HTERT-HM (cell line): ENCODE data around the gene SSMEM1.

DNA sequence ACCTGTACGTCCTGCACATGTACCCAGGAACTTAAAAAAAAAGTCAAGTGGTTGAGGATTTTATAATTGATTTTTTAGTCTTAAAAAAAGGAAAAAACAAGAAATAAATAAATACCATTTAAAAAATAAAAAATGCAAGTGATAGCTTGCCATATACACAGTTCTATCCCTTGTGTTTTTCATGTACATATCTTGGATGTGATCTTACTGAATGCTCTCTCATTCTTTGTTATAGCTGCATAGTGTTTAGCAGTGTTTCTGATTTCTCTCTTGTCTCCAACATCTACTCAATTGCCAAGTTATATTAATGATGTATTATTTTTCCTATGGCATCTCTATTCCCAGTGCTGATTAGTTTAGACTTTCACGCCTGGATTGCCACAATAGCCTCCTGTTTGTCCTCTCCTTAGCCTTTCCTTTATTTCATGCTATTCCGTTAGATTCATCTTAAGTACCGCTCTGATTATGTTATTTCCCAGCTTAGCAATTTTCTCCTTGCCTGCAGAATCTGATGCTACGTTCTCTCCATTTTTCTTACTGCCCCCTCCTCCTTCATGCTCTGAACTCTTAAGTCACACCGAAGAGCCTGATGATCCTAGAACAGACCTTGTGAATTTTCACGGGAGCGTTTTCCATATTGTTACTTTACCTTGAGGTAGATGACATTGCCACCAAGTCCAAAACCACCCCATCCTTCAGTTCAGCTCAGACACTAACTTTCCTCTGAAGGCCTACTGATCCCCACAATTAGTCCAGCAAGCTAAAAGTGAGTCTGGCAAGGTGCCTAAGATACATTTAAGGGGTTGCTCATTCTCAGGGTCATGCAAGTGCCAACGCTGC is 6.8 kb upstream of the NRF1 start:
- RRBS: no CpG with 5 or more reads among the region's 9 CpGs

GRCh38 chr7:129638149-129638683 is 26.7 kb downstream of the NRF1 start:
- RRBS: no CpG with 5 or more reads among the region's 3 CpGs

GRCh38 chr7:129906852-129907358 is 45.9 kb downstream of the UBE2H start:
- RRBS: no CpG with 5 or more reads among the region's 9 CpGs

GRCh38 chr7:130153966-130155241 is 50.8 kb downstream of the TMEM209 start:
- RRBS: no CpG with 5 or more reads among the region's 41 CpGs

DNA sequence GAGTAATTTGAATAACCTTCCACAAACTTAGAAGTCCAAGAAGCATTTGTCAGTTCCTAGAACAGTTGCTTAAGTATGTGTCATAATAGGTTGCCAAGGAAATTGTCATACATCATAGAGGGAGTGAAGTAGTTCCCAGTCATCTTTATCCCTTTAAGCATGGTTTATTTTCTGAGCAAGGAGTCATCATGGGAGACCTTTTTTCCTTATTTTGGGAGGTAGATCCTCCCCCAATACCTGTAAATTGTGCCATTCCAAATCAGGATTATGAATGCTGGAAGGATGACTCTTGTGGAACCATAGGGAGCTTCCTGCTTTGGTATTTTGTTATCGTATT is at the start of gene SSMEM1:
TSS of gene SSMEM1 (plus strand) at position 138 of the 337 bp plus-strand sequence.
- RRBS: no CpG with 5 or more reads among the region's 1 CpG

GRCh38 chr7:130350186-130350794 is 5.7 kb downstream of the CPA5 start:
- RRBS: no CpG with 5 or more reads among the region's 14 CpGs

DNA sequence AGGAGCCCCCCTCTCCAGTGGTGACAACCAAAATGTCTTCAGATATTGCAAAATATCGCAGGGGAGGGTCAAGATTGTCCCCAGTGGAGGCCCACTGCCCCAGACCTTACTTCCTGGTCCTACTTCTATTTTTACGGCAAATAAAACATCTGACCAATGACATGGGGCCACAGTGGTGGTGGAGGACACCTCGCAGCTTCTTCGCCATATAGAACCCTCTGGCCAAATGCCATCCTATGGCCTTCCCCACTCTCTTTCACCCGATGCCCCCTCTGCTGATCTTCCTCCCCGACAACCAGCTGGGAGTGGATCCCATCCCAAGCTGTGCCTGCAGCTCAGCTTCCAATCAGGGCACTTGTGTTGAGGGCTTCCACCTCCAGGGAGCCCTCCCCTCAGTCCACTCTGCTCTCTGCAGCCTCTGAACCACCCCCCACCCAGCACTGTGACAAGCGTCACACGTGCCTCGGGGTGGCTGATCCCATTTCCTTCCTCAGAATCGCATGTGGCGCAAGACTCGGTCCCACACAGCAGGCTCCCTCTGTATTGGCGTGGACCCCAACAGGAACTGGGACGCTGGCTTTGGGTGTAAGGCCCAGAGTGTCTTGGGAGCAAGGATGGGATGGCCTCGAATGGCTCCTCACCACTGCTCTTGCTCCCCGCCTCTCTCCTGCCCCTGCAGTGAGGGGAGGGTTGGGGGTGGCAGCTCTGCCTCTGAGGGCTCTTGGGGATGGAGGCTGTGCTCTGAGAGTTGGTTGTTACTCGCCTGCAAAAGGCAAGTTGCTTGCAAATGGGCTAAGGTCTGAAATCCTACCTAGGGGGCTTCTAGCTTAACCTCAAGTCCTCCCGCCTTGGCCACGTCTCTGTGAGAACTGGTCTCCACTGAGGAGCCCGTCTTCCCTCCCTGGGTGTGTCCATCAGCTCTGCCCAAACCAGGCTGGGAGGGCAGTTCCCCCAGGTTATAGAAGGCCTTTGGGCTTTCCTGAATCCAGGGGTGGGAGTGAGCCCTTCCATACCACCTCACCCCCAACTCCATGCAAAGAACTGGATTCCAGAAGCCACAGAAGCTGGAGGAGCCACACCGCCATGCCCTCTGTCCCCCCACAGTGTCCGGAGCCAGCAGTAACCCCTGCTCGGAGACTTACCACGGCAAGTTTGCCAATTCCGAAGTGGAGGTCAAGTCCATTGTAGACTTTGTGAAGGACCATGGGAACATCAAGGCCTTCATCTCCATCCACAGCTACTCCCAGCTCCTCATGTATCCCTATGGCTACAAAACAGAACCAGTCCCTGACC is 4.2 kb downstream of the CPA1 start:
- RRBS: no CpG with 5 or more reads among the region's 25 CpGs

- RRBS: no CpG with 5 or more reads among the region's 6 CpGs
These were observed 10.1 kb downstream of the CEP41 start for GRCh38 chr7:130430692-130431209.

GRCh38 chr7:130473171-130473629 is 18.7 kb upstream of the MEST start:
- RRBS: no CpG with 5 or more reads among the region's 1 CpG

DNA sequence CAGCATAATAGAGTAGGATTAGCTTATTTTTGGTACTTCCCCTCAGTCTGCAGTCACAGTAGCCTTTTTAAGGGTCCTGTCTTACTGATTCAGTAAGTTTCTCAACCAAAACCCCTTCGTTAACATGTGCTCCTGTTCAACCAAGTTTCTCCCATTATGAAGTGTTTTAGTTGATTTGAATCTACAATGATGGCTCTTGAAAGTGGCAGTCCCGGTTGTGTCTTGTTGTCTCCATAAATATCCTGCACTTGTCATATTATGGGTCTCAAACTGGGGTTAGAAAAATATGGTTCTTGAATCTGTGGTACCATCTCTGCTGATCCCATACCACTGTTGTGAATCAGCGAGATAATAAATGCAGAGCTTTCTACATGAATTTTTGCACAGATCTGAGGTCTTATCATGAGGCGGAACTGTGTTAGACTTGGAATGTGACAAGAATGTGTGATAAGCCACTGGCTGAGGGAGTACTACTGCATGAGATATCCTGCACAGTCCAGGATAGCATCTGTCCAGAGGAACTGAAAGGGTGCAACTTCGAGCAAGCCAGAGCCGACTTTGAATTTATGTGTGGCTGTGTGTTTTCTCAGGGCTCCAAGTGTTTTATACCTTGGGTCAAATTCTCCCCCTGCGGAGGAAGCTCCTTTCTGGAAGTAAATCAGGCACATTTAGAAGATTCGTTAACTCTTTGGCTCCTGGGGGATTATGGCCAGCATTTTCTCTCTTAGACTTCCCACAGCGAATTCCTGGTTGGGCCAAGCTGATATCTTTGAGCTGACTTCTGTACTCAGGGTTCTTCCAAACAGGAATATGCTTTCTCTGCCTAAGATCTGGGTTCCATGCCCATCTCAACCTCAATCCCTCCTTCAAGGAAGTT is 2.8 kb upstream of the MEST start:
- RRBS: no CpG with 5 or more reads among the region's 9 CpGs

- RRBS: no CpG with 5 or more reads among the region's 15 CpGs
These were observed 49.4 kb downstream of the MEST start for GRCh38 chr7:130541115-130541812.

DNA sequence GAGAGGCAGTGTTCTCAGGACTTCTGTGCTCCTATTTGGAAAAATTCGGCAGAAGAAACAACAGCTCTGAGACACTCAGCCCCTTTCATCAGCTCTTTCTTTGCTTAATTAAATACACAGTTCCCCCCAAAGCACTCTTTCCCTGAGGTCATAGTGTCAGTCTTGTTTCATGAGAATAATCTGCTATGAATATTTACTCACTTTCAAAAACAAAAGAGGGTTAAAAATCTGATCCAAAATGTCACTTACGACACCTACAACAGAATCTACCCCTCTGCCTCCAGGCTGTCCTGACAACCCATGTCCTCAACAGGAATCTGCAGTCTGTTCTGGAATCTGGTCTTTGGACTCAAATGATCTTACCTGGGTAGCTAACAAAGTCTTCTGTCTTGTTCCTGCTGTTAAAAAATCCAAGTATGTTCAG is 188.7 kb upstream of the KLF14 start:
- RRBS: no CpG with 5 or more reads among the region's 2 CpGs

DNA sequence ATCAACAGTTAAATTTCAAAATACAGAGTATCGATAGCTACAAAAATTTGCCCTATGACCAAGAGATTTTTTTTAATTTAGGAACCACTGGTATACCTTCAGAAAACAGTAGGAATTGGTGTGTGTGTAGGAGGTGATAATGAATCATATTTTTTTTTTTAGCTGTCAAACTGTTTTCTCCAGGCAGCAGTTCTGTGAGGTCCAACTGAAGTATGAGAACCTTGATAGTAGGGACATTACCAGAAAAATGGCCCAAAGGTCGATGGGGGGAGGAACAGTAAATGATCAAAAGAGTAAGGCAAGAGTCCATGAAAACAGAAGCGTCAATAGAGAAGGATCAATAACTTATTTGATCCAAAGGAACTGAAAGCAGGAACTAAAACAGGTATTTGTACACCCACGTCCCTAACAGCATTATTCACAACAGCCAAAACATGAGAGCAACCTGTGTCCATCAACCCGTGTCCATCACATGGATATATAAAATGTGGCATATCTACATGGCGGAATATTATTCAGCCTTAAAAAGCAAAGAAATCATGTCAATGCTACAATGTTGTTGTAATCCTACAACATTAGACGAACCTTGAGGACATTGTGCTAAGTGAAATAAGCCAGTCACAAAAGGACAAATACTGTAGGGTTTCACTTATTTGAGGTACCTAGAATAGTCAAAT is 213.8 kb upstream of the KLF14 start:
- RRBS: no CpG with 5 or more reads among the region's 7 CpGs

DNA sequence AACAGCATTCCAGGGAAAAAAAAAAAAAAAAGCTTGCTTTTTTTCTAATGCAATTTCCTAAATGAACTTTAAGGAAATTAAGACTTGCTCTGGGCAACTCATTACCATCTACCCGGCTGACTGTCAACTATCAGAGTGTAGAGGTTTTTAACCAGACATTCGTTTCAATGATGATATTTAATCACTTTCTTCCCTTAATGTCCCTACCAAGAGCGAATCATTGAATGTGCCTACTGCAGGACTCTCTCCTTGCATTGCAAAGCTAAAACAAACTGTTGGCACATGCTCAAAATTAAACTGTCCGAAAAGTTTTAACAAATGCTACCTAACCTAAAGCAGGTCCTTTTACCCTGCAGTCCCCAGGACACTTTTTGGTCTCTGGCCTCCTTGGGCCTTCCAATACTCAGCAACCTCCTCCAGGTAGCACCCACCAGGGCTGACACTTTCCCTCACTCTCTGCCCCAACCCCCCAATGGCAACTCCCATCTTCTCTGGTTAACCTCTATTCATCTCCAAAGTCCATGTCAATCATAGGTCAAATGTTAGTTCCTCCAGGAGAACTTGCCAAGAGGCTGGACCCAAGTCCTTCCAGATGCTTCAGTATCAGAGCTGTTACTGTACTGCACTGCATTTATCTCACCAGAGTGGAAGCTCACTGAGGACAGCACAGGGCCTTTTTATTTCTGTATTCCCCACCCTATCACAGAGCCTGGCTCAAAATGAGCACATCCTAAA is 294.8 kb upstream of the KLF14 start:
- RRBS: no CpG with 5 or more reads among the region's 4 CpGs

DNA sequence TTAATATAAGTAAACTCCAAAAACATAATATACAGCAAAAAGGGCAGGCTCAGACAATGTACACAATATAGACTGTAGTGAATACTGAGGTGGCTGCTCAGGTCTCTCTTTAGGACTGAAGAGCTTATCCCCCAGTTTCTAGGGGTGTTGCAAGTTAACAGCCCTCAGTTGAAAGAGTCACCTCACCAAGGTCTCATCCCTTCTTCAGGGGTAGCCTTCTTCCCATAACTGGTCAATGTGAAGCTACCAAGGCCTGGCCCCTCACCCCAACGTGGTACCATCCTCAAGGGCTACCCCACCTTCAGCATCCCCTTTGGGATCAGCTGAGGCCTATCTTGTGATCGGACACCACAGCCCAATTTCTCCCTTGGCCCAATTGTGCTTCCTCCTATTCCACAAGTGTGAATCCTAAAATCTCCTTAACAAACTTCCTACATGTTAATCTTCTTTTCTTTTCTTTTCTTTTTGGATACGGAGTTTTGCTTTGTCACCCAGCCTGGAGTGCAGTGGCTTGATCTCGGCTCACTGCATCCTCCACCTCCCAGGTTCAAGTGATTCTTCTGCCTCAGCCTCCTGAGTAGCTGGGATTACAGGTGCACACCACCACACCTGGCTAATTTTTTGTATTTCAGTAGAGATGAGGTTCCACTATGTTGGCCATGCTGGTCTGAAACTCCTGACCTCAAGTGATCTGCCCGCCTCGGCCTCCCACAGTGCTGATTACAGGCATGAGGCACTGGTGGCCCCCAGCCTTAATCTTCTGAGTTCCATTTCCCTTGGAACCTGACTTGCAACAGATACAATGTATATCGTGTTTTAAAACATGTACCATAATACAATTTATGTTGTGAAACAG is 289.4 kb upstream of the MKLN1 start:
- RRBS: no CpG with 5 or more reads among the region's 7 CpGs

- RRBS: no CpG with 5 or more reads among the region's 2 CpGs
These were observed 279.7 kb upstream of the MKLN1 start for GRCh38 chr7:131047880-131048481.

DNA sequence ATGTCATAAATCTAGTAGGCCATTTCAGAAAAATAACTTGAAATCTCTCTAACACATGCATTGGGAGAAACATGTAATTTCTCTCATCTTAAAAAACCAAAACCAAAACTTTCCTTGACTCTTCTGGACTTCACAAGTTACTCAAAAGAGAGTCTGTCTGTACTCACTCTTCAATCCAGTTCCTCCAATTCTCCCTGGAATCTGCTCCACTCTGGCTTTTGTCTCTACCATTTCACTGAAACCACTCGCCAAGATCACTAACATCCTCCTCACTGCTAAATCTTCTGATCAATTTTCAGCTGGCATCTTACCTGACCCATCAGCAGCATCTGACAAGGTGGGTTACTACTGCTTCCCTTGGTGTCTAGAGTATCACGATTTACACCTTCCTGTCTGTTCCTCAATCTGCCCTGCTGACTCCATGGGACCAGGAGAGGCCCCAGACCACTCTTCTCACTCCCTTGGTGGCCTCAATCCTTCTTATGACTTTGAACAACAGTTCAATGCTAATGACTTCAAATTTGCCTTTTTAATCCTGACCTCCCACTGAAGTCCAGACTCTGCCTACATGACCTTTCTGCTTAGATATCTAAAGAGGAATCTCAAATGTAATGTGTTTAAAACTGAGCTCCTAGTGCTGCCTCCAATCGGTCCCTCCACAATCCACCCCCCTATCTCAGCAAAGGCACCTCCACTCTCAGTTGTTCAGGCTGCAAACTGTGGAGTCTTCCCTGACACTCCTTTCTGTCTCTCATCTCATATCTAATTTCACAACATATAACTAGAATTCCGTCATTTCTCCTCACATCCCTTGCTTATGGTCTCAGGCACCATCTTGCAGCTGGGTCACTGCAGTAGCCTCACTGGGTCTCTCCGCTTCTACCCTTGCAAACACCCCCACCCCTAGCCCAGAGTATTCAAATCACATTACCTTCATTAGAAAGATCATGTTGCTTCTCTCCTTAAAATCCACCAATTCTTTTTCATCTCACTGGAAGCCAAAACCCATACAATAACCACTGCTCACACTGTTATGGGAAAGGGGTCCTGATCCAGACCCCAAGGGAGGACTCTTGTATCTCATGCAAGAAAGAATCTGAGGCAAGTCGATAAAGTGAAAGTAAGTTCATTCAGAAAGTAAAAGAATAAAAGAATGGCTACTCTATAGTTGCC is 278.7 kb upstream of the MKLN1 start:
- RRBS: no CpG with 5 or more reads among the region's 6 CpGs

DNA sequence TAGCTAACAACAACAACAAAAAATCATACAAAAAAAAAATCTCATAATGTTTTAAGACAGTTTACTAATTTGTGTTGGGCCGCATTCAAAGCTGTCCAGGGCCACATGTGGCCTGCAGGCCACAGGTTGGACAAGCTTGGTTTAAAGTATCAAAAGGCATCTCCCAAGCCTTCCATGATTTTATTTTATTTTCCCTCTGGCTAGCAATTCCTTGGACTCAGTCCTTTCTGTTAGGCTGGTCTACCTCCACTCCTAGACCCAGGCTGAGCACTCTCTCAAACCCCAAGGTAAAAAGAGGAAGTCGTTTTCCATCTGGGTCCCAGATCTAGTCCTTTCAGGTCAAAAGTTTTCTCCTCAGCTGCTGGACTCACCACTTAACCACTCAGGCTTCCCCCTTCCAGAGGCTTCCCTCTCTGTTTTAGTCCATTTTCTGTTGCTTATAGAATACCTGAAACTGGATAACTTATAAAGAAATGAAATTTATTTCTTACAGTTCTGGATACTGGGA is 252.3 kb upstream of the MKLN1 start:
- RRBS: no CpG with 5 or more reads among the region's 2 CpGs

- RRBS: no CpG with 5 or more reads among the region's 9 CpGs
These were observed 251.7 kb upstream of the MKLN1 start for GRCh38 chr7:131075800-131076508.

DNA sequence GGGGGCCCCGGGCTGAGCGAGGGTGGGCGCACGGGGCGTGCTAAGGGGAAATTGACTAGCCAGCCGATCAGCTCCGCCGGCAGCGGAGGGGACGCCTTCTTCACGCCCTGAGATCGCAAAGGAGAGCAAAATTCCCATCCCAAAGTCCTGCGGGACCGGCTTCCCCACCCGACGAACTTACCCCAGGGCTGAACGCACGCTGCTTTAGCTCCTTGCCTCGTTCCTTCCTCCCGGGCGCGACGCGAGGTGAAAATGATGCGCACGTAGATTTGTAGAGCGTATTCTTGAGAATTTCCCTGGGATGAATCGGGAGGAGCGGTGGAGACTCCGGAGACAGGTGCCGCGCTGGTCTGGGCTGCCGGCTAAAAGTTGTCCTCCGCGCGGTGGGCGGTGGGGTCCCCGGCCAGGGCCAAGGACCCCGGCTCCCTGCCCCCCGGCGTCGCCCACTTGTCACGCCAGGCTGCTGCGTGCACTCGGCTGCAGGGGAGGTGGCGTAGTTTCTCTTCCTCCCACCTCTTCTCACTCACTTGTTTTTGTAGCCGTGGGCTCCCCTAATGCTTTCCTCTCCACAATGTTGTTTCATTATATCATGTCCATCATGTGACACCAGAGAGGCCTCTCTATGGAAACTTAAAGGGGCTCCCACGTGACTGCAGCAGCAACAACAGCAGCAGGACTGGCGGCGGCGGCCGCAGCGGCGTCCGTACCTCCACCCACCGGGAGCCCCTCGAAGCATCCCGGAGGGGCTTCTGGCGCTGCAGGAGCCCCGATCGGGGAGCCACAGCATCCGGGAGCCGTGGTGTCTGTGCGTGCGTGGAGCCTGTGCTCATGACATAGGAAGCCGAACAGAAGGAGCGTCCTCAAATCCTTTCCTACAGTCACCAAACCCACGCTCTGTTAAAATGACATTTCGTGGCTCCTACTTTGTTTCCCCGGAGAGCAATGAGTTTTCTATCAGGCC is 219.9 kb upstream of the MKLN1 start:
- RRBS: 2% methylated on average over 38 of the region's 70 CpGs